Lung (tissue), 4 donors: ENCODE measurements around a stretch of chr3.

DNA sequence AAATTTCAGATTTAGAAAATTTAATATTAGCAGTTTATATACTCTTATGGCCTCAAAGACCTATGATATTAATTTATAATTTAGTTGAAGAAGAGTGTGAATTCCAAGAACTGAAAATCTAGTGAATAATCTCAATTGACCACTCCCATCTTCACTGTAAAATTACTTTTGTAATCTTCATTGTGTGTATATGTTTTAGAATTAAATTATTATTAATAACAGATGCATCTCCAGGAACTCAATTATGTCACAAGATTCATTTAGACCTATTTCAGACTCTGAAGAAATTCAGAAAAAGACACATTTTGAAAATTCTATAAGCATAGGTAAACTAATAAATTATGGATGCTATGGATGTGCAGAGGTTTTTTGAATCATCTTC lies 860.6 kb downstream of the ZPLD1 start:
- PRO-cap: no peak
- RAMPAGE, long total RNA: no peak

DNA sequence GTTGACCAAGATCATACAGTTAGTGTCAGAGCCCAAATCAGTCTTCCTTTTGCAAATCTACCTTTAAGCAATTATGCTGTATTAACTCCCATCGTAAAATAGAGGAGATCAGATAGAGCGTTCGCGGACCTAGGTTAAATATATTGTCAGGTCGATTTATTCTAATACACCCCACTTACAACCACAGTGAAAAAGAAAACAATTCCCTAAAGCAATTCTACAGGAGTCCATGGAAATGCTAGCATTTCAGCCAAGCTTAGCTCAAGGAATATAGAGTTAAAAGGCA lies 1.8 kb upstream of the ALCAM start:
- PRO-cap: no peak
- RAMPAGE, long total RNA: no peak
- RRBS: no CpG with 5 or more reads among the region's 5 CpGs

- PRO-cap: no peak
- RAMPAGE, long total RNA: no peak
- RRBS: no CpG with 5 or more reads among the region's 6 CpGs
These were observed 3.1 kb downstream of the ALCAM start for GRCh38 chr3:105369821-105370172.

GRCh38 chr3:105414165-105414618 lies 47.5 kb downstream of the ALCAM start:
- PRO-cap: no peak
- RAMPAGE, long total RNA: no peak
- RRBS: no CpG with 5 or more reads among the region's 5 CpGs

- PRO-cap: no peak
- RAMPAGE, long total RNA: no peak
These were observed 70.1 kb downstream of the CBLB start for GRCh38 chr3:105798736-105799061.

DNA sequence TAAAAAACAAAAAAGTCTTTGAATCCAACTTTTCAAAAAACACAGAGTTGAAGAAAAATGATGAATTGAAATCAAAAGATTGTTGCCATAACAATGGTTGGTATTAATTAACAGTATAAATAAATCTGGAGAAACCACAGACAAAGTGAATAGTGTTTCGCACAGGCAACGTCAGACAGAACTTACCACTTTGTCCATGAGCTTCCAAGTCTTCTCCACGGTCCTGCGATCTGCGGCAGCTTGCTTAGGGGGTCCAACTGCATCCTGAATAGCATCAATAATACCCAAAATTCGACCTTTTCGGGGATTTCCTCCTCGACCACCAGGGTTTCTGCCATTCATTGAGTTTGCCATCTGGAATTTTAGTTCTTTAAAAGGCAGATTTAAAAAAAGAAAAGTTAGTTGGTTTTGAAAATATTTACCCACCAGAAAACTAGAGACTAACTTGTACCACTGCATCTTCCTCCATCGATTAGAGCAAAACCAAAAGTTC lies 1.5 kb downstream of the CBLB start:
- PRO-cap: no peak
- RAMPAGE, long total RNA: no peak
- RRBS: no CpG with 5 or more reads among the region's 9 CpGs

GRCh38 chr3:105869338-105870003 lies 659 bp upstream of the CBLB start:
- PRO-cap: bidirectional peak, plus-strand start at chr3:105869449, minus-strand start at chr3:105869390
- RAMPAGE, long total RNA: no peak
- RRBS: 0% methylated on average over 4 of the region's 13 CpGs

GRCh38 chr3:106130684-106131353 lies 262.0 kb upstream of the CBLB start:
- PRO-cap: no peak
- RAMPAGE, long total RNA: no peak
- RRBS: no CpG with 5 or more reads among the region's 4 CpGs

DNA sequence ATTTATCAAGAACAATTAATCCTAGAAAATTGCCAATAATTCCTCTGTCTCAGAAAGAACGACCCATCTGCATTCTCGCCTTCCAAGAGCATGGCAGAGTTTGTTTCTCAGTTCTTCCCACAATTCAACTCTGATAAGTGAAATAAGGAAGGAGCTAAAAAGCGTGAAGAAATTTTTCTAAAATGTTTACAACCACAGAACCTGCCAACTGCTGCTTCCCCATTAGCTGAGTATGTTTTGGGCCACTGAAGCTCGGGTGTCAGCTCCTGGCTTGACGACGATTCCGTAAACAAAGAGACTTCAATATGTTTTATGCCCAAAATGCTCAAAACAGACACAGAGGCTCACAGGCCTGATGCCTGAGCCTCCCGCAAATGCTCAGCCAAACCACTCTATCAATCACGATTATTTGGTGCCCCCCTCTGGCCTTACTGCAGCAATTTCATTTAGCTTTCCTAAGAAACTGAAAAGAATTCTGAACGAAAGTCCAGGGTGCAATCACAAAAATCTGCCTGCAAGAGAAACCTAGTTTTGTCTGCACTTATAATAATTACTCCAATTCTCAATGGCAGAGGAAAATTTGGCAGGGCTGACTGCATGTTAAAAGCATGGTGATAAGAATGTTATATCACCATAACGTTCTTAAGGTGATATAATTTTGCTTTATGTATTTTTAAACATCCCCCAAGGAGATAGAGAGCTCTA lies 259.1 kb upstream of the CCDC54 start:
- PRO-cap: no peak
- RAMPAGE, long total RNA: no peak
- RRBS: no CpG with 5 or more reads among the region's 11 CpGs

DNA sequence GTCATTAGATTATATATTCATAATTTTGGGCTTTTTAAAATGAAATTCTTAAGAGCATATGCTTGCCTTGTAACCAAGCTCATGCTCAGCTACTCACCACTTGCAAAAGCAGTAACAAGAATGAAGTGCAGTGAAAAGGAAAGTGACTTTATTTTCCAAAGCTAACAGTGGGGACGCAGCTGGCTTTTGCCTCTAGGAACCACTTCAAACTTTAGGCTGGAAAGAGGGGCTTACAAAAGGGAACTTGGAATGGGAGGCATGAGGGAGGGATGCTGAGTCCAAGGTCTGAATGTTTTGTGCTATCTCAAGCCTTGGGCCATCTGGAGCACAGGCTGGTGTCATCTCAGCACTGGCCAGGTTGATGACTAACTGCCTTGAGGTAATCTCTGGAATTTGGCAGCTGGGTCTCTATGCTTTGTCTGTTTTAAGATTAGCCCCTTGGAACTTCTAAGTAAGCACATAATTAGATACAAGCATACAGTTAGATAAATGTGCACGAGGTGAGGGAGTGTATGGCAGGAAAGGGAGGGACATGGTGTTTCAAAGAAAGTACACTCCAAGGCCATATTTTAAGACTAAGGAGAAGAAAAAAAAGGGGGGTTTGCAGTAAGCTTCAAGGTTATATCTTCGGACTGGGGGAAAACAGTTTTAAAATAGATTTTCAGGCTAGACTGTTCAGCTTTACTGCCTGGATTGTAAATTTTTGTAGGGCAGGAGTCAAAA lies 252.4 kb upstream of the CCDC54 start:
- PRO-cap: no peak
- RAMPAGE, long total RNA: no peak
- RRBS: no CpG with 5 or more reads among the region's 3 CpGs

- PRO-cap: no peak
- RAMPAGE, long total RNA: no peak
- RRBS: no CpG with 5 or more reads among the region's 13 CpGs
These were observed 141.5 kb upstream of the CCDC54 start for GRCh38 chr3:107235484-107236302.

GRCh38 chr3:107240301-107241196 lies 136.7 kb upstream of the CCDC54 start:
- PRO-cap: bidirectional peak, plus-strand start at chr3:107240712, minus-strand start at chr3:107240638
- RAMPAGE, long total RNA: start-site peak on the plus strand at chr3:107240714-107240761, 51 and 37 reads in 2 replicates
- RRBS: 3% methylated on average over 32 of the region's 57 CpGs

DNA sequence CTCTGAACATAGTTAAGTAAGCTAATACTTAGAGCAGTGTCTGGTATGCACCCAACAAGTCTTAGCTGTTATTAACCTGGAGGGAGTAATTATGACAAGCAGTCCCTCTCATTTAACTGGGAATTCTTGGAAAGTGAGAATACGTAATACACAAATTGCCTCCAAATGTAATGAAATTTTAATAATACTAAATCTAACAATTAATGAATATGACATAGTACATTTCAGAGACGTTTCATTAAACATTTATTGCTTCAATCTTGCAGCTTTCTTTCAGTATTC lies 2.6 kb upstream of the CCDC54 start:
- PRO-cap: no peak
- RAMPAGE, long total RNA: no peak
- RRBS: no CpG with 5 or more reads among the region's 2 CpGs

- PRO-cap: no peak
- RAMPAGE, long total RNA: no peak
- RRBS: no CpG with 5 or more reads among the region's 10 CpGs
These were observed 133.8 kb downstream of the CD47 start for GRCh38 chr3:107956770-107957739.

GRCh38 chr3:108051786-108052225 lies 39.0 kb downstream of the CD47 start:
- PRO-cap: no peak
- RAMPAGE, long total RNA: no peak
- RRBS: no CpG with 5 or more reads among the region's 1 CpG

DNA sequence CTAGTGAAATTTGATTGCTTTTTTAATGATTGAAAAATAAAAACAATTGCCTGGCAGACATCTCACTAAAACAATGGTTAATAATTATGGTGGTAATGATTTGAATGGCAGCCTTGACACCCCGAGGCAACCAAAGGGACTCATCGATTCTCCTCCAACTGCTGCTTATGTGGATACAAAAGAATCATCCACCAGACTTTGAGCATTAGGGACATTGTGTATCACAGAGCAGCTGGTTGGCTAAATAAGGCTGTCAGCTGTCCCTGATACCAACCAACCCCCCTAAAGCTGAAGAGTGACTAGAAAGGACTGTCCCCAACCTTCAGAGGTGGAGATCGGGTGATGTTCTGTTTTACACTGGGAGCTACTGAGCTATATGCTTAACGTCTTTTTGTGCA lies 1.7 kb upstream of the CD47 start:
- PRO-cap: no peak
- RAMPAGE, long total RNA: no peak
- RRBS: no CpG with 5 or more reads among the region's 4 CpGs

DNA sequence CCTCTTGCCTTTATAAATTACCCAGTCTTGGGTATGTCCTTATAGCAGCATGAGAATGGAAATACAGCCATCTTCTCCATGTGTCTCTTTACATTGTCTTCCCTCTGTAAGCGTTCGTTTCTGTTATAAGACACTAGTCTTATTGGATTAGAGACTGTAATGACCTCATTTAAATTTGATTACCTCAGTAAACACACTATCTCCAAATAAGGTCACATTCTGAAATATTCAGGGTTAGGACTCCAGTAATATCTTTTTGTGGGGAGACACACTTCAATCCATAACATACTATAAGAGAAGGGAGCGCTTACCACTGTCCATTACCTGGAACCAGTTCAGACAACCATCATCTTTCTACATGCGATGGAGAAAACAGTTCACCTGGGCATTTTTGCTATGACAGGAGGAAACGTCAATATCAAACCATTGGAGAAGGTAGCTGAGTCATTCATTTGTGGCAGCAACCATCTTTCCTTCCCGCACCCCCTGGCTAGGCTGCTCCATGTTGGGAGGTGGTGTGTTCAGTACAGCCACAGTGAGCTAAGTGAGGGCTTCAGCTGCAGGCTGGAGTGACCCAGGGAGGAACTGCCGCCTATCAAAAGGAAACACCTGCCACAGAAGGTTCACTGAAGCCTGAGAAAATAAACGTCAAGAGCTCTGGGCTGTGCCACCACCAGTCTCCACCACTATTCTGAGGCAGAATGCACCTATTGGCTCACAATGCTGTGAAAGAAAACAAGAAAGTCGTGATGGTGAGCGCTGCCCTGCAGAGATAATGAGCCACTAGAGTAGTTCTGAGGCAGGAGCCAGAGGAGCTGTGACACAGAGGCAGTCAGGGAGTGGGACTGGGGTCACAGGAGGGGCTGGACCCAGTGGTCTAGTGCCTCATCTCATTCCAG lies 34.6 kb upstream of the CD47 start:
- PRO-cap: no peak
- RAMPAGE, long total RNA: no peak
- RRBS: no CpG with 5 or more reads among the region's 10 CpGs

- PRO-cap: no peak
- RAMPAGE, long total RNA: no peak
- RRBS: no CpG with 5 or more reads among the region's 4 CpGs
These were observed 36.4 kb upstream of the CD47 start for GRCh38 chr3:108127144-108127697.

DNA sequence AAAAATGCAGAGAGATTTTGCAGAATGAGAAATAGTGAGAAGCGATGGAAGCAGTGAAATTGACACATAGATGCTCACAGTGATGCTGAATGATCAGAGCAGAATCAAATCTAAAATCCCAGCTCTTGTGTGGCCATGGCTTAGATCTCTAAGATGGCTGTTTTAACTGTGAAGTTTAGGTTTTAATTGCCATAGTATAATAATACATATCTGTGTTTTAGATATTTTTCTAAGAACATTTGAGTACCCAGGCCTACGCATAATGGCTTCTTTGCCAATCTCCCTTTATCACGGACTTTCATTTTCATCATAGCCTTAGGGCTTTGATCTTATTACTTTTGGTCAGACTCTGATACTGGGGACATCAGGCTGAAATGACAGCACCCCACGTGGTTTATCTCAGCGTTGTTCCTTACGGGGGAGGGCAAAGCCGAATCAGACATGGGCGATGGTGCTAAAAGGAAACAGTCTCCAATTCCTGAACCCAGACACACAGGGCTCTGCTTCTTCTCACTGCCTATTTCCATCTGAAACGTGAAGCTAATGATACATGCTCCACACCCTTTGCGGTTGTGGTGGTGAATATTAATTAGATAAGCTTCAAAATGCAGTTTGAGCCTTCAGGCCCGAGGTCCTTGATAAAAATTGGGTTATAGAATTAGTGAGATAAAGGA lies 59.3 kb upstream of the CD47 start:
- PRO-cap: no peak
- RAMPAGE, long total RNA: no peak
- RRBS: no CpG with 5 or more reads among the region's 11 CpGs

DNA sequence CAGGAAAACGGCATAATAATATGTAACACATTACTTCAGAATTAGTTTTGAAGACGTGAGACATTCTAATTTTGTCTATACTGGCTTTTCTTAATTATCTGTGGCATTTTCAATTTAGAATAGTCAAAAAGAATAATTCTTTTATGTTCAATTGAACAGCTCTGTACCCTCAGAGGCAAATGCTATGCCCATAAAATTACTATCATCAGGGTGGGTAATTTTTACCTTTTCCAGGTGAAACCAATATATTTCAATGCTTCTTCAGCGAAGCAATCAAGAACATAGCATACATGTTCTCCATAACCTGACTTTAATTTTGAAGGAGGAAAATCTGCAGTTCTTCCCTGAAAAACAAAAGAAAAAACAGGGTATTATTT lies 3.9 kb downstream of the IFT57 start:
- PRO-cap: no peak
- RAMPAGE, long total RNA: no peak
- RRBS: no CpG with 5 or more reads among the region's 3 CpGs